Colonic mucosa (tissue), 1 donor: Measurements from ENCODE around the gene HTR1D.

DNA sequence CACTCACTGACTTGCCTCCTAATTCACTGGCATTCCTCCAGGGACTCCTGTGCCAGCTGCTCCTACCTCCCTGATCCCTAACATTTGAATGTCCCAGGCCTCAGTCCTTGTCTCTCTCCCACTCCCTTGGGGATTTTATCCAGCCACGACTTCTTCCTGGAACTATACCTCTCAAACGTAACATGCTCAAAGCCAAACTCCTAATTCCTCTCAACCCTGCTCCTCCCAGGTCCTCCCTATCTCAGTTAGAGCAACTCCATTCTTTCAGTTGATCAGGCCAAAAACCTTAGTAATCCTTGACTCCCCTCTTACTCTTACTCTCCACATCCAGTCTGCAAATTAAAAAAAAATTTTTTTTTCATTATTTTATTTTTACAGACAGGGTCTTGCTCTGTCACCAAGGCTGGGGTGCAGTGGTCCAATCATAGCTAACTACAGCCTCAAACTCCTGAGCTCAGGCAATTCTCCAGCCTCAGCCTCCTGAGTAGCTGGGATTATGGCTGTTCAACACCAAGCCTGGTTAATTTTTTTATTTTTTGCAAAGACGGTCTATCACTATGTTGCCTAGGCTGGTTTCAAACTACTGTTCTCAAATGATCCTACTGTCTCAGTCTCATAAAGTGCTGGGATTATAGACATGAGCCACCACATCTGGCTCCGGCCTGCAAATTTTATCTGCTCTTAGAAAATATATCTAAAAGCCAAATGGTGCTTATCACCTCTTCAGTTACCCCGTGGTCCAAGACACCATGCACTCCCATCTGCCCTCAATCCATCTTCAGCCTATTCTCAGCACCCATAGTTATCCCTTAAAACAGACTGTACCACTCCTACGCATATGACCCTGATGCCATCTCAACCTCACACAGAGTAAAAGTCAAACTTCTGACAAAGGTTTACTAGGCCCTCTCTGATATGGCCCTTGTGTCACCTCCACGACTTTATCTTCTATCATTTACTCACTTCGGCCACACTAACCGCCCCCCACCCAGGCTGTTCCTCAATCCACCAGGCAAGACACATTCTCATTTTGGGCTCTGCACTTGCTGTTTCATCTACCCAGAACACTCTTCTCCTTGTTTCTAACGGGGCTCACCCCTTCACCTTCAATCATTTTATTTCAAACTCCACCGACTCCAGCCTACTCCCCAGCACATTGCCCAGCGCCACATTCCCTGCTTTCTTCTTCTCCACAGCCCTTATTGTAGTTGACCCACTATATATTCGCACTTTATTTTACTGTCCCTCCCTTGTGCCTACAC, 33.3 kb downstream of the USP48 start:
- PRO-cap: no peak

GRCh38 chr1:21775394-21775875, 7.5 kb downstream of the USP48 start:
- PRO-cap: no peak

- PRO-cap: no peak
These were observed 143 bp upstream of the LDLRAD2 start for GRCh38 chr1:21812024-21812219.

GRCh38 chr1:21887863-21888203, 49.3 kb downstream of the HSPG2 start:
- PRO-cap: no peak

GRCh38 chr1:21904496-21905420, 32.4 kb downstream of the HSPG2 start:
- PRO-cap: bidirectional peak, plus-strand start at chr1:21904676, minus-strand start at chr1:21904625; unidirectional peak, minus-strand start at chr1:21905090

DNA sequence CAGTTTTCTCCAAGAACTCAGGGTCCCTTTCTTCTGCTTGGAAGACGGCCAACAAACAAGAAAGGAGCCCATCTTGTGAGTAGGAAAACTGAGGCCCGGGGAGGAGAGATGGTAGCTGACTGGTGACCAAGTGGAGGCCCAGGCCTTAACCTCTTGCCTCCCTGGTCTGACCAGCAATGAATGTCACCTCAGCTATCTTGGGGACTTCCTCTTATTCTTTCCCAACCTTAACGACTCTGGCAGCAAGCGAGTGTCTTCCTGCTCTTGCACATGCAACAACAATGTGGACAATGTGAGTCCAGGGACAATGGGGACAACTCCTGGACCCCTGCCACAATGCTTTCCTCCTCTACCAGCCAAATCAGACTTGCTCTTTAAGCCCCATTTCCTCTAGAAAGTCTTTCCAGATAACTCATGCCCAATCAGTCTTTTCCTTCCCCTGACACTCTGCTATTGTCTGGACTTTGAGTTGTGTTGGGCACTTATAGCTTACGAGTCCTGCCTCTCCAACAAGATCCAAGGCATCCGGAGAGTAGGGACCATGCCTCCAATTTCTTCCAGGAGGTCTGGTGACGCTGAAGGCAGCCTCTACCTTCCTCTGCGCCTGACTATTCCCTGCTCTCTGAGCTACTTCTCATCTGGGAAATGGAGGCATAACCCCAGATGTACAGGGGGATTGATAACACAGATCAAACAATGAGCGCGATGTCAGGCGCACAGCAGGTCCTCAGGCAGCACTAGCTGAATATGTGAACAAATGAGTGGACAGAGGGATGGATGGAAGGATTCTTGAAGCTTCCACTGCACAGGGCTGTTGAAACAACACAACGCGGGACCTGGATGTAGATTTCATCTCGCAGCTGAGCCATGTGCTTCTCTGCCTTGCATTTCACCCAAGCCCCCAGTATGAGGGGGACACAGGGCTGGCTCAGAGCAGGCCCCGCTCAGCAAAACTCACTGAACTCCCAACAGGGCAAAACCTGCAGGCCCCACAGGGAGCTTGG, 12.3 kb downstream of the HSPG2 start:
- PRO-cap: no peak

- PRO-cap: bidirectional peak, plus-strand start at chr1:21936078, minus-strand start at chr1:21935911
These were observed 1.3 kb downstream of the HSPG2 start for GRCh38 chr1:21935427-21936509.

- PRO-cap: no peak
These were observed 670 bp downstream of the HSPG2 start for GRCh38 chr1:21936510-21936770.

DNA sequence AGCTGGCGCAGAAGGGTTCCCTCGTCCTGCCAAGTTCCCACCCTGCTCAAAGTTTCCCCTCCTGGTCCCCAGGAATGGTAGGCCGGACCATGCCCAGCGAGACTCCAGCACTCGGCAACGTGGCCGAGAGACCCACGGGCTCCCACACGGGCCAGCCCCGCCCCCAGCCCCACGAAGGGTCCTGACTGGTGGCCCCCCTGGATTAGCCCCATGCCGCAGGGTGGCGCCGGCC, 423 bp downstream of the HSPG2 start:
- PRO-cap: no peak

- PRO-cap: no peak
These were observed 1.5 kb upstream of the HSPG2 start for GRCh38 chr1:21938550-21939075.

- PRO-cap: unidirectional peak, plus-strand start at chr1:21957272
These were observed 19.8 kb upstream of the HSPG2 start for GRCh38 chr1:21956684-21957581.

GRCh38 chr1:22024753-22025327, 23.4 kb downstream of the CELA3A start:
- PRO-cap: unidirectional peak, plus-strand start at chr1:22024936

DNA sequence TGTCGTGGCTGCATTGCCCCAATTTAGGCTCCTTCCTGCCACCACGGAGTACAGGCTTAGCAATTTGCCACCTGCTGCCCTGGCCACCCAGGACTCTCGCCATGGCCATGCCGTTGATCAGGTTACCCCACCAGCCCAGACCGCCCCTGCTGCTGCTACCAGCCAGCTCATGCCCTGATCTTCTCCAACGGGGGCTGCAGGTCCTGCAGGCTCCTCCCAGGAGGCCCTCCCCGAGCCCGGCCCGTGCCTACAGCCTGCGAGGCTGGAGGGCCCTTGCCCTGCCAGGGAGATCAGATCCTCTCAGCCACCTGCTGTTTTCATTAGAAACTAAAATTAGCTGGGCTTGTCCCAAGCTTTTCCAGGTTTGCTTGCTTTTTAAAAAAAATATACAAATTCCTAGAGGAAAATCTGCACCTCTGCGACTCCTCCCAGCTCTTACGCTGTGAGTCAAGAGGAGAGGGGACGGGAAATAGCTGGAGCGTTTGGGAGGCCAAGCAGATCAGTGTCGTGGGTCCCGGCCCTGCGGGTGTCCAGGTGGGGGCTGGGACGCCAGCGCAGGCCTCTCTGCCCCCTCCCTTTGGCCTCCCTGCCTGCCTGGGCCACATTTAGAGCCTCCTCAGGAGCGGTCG, 9.2 kb downstream of the WNT4 start:
- PRO-cap: no peak

- PRO-cap: no peak
These were observed 112.4 kb upstream of the ZBTB40 start for GRCh38 chr1:22339136-22339773.

DNA sequence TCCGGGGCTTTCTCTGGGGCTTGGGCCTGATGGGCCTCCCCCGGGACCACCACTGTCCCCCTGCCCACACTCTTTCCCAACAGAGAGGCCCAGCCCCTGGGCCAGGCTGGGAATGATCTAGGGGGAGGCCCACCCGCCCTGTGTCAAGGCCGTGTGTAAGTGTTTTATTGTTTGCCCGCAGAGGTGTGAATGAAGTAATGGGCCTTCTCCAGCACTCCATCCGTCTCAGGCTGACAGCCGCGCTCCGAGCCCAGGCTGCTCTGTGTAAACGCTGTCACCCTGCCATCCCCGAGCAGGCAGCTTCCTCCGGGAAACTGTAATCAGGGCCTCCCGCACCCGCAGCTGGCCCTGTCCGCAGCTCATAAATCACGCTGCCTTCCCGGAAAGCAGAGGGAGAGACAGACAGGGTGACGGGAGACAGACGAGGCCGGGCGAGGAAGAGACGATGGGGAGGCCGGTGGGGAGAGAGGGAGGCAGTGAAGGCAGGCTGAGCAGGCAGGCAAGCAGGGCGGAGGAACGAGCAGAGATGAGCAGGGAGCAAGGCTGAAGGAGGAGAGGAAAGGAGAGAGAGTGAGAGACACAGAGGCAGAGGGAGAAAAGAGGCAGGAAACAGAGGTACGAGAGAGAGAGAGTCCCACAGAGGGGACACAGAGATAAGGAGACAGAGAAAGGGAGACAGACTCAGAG, 109.6 kb upstream of the ZBTB40 start:
- PRO-cap: no peak

DNA sequence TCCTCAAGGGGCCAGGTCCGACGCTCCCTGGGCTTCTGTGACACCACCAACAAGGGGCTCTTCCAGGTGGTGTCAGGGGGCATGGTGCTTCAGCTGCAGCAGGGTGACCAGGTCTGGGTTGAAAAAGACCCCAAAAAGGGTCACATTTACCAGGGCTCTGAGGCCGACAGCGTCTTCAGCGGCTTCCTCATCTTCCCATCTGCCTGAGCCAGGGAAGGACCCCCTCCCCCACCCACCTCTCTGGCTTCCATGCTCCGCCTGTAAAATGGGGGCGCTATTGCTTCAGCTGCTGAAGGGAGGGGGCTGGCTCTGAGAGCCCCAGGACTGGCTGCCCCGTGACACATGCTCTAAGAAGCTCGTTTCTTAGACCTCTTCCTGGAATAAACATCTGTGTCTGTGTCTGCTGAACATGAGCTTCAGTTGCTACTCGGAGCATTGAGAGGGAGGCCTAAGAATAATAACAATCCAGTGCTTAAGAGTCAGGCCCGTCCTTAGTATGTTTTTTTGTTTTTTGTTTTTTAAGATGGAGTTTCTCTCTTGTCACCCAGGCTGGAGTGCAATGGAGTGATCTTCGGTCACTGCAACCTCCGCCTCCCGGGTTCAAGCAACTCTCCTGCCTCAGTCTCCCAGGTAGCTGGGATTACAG, 2.9 kb downstream of the C1QA start:
- PRO-cap: bidirectional peak, plus-strand start at position 393 of the sequence, minus-strand start at position 201 of the sequence

- PRO-cap: no peak
These were observed 1.1 kb downstream of the C1QB start for GRCh38 chr1:22654226-22654544.

DNA sequence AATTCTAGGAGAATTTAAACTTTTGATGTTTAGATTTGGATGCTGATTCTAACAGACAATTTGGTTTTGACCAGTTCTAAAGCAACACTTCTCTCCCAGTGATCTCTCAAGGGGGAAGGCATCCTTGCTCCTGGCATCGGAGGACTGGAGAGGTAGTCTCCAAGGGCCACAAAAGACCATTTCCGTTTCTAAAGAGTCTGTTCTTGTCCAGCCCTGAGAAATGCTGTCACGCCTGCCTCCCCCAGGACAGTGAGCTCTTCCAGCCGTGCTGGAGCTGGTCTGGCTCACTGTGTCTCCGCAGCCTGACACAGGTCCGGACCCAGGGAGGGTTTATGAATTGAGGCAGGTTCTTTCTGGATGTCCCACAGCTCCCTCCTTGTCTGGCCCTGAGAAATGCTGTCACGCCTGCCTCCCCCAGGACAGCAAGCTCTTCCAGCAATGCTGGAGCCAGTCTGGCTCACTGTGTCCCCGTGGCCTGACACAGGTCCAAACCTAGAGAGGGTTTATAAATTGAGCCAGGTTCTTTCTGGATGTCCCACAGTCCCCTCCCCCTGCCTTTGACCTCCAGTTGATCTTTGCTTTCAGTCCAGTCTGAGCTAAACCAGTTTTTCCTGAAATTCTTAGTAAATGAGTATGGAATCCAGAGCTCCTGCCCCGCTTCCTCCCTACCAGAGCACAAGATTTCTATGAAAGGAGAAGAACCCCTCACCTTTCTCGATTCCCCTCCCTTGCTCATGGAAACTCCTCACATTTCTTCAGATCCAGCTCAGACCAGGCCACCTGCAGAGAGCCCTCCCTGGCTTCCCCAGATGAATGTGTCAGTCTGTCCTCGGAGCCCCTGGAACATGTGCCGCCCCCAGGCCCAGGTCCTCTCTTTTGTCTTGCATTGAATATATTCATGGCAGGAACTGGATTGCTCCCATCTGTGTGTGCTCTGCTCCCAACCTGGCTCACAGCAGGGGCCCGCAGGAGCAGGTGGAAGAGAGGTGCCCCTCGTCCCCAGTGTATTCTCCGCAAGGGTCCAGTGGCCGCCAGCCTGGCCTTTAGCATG, 116.1 kb downstream of the EPHB2 start:
- PRO-cap: no peak

GRCh38 chr1:23194581-23195107, 22.7 kb downstream of the HTR1D start:
- PRO-cap: no peak

DNA sequence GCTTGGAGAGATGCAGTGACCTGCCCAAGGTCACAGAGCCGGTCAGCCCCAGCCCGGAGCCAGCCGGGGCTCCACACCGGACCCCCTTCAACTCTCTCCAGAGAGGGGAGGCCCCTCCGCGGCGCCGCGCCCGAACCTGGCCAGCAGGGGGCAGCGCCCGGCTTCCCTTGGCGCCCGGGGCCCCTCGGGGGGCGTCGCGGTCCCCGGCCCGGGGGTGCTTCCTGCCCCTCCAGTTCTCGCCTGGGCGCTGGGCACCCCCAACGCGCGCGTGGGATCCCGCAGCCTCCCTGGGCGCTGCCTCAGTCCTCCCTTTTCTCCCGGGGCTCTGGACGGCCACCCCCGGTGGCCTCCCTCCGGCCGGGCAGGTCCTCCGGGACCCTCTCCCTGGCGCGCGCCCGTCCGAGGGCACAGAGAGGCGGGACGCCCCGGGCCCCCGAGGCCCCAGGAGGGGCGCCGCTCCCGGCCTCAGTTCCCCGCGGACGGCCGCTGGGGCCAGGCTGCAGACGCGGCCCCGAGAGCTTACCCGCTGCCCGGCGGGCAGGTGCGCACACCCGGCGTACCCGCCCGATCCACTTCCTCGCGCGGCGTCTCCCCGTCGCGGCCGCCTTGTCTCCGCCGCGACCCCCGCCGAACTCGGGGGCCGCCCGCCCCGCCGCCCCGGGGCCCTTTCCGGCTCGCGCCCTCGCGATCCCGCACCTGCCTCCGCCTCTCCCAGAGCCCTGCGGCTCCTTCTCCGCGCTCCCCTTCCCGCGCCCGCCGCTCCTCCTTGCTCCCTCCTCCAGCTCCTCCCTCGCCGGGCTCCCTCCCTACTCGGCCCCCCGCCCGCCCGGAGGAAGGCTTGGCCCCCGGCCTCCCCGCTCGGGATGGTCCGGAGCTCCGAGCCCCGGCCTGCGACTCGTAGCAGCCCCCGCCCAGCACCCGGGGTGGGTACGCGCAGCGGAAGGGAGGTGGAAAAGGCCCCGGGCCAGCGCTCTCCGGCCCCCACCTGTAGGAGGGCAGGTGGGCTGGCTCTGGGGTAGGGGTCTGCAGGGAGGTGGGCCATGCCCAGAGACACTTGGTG, at the start of gene HTR1D:
Gene HTR1D, minus strand, starts transcription at position 735 of the 1,060 bp plus-strand sequence.
- PRO-cap: no peak